Right ventricle myocardium (tissue), 1 donor: Measurements from ENCODE around the gene FTSJ3.

- PRO-cap, 2 experiments: no peak in any of the 2 experiments
These were observed 83.4 kb downstream of the MARCHF10 start for GRCh38 chr17:62724591-62725264.

GRCh38 chr17:62800607-62801099 lies 7.5 kb downstream of the MARCHF10 start:
- PRO-cap, 2 experiments: no peak in any of the 2 experiments

GRCh38 chr17:62806387-62807158 lies 1.5 kb downstream of the MARCHF10 start:
- PRO-cap, 2 experiments: no peak in any of the 2 experiments

DNA sequence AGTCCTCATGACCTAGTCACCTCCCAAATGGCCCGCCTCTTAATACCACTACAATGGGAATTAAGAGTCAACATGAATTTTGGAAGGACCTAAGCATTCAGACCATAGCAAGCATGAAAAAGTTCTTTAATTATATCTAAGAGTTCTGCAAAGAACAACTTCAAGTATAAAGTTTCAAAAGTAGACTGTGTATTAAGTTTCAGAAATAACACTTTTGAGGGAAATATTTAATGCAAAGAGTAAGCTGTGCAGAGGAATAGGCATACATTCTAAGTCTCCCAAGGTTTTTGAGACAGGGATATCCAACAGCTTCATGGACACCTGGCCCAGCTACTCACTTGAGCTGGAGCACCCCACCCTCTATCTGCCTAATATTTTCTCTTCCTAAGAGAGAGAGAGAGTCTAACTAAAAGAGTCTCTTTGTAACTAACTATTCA lies 3.8 kb upstream of the MARCHF10 start:
- PRO-cap, 2 experiments: no peak in any of the 2 experiments

- PRO-cap, 2 experiments: no peak in any of the 2 experiments
These were observed 73.2 kb downstream of the TANC2 start for GRCh38 chr17:63039056-63039744.

- PRO-cap, 2 experiments: no peak in any of the 2 experiments
These were observed 75.6 kb downstream of the TANC2 start for GRCh38 chr17:63041290-63042310.

GRCh38 chr17:63116851-63117560 lies 151.0 kb downstream of the TANC2 start:
- PRO-cap, 2 experiments: no peak in any of the 2 experiments

- PRO-cap, 2 experiments: no peak in any of the 2 experiments
These were observed 196.4 kb downstream of the TANC2 start for GRCh38 chr17:63162064-63163272.

GRCh38 chr17:63250955-63251189 lies 195.2 kb downstream of the CYB561 start:
- PRO-cap, 2 experiments: peak in 1 of 2 experiments; most common plus-strand start chr17:63251041 (in 1)

GRCh38 chr17:63446472-63447609 lies 735 bp upstream of the CYB561 start:
- PRO-cap, 2 experiments: peak in 2 of 2 experiments; most common plus-strand start chr17:63446813 (in 2); most common minus-strand start chr17:63447035 (in 2)

- PRO-cap, 2 experiments: peak in 2 of 2 experiments; most common minus-strand start chr17:63550192 (in 1)
These were observed 502 bp upstream of the DCAF7 start for GRCh38 chr17:63549633-63550316.

GRCh38 chr17:63556790-63557710 lies 6.8 kb downstream of the DCAF7 start:
- PRO-cap, 2 experiments: no peak in any of the 2 experiments

GRCh38 chr17:63598313-63598874 lies 2.3 kb upstream of the TACO1 start:
- PRO-cap, 2 experiments: no peak in any of the 2 experiments

GRCh38 chr17:63641622-63642094 lies 19.4 kb downstream of the MAP3K3 start:
- PRO-cap, 2 experiments: no peak in any of the 2 experiments

- PRO-cap, 2 experiments: no peak in any of the 2 experiments
These were observed 9.8 kb downstream of the LIMD2 start for GRCh38 chr17:63690071-63690541.

DNA sequence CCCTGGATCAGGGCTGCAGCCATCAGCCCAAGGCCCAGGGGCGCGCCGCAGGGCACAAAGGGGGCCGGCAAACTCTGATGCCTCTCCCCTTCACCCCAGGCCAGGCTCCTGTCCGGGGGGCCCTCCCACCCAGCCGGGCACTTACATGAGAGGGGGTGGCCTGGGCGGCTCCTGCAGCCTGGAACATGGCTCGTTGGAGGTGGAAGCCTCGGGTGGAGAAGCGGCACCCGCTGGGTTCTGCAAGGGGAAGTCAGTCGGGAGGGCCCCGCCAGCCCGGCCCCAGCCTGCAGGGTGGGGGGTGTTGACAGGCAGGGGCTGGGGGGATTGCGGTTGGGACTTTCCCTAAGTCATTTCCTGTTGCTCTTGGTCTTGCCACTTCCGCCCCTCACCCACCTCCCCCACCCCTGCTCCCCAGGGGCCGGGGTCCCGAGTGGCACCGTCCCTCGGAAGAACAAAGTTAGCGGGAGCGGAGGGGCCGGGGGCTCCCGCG lies 768 bp downstream of the LIMD2 start:
- PRO-cap, 2 experiments: no peak in any of the 2 experiments

DNA sequence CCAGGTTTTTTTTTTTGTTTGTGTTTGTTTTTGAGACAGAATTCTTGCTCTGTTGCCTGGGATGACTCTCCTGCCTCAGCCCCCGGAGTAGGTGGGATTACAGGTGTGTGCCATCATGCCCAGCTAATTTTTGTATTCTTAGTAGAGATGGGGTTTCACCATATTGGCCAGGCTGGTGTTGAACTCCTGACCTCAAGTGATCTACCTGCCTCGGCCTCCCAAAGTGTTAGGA lies 6.5 kb upstream of the STRADA start:
- PRO-cap, 2 experiments: no peak in any of the 2 experiments

DNA sequence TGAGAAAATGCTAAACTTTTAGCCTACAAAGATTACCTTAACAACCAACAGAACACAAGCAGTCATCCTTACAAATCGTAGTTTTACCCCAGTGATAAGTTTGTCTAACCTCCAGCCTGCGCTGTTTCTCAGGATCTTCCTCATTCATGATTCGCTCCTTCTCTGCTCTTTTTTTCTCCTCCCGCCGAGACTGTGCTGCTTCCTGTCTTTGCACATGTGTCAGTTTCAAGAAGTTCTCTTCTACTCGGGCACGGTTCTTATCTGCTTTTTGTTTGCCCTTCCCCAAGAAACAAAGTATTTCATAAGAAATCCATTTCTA lies 10.2 kb upstream of the STRADA start:
- PRO-cap, 2 experiments: no peak in any of the 2 experiments

DNA sequence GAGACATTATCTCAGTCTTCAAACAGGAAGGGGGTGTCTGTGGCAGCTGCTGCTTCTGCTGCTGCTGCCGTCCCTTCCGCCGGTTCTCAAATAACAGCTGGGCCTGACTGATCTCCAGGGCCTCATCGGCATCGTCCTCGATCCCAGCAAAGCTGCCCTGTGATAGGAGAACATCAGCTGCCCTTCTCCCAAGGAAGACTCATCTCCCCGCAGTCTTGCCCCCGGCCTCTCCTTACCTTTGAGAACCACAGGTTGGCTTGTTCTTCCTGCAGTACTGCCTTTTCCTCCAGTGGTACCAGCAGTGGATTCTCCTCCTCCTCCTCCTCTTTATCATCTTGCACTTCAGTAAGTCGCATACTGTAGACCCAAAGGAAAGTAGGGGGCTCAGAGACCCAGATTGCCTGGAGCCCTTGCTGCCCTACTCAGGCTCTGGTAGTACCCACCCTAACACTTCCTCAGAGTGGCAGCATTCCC lies 5.7 kb upstream of the PSMC5 start:
- PRO-cap, 2 experiments: no peak in any of the 2 experiments

- PRO-cap, 2 experiments: peak in 2 of 2 experiments; most common plus-strand start chr17:63827450 (in 2); most common minus-strand start chr17:63827832 (in 2)
These were observed at the start of gene FTSJ3 for GRCh38 chr17:63827280-63827959. Gene FTSJ3 (minus strand): TSS chr17:63827663.